Liver (tissue), 9 donors: Measurements from ENCODE around the genes TRIM15, RPP21, C6orf136, DHX16, MDC1 and PSORS1C2.

DNA sequence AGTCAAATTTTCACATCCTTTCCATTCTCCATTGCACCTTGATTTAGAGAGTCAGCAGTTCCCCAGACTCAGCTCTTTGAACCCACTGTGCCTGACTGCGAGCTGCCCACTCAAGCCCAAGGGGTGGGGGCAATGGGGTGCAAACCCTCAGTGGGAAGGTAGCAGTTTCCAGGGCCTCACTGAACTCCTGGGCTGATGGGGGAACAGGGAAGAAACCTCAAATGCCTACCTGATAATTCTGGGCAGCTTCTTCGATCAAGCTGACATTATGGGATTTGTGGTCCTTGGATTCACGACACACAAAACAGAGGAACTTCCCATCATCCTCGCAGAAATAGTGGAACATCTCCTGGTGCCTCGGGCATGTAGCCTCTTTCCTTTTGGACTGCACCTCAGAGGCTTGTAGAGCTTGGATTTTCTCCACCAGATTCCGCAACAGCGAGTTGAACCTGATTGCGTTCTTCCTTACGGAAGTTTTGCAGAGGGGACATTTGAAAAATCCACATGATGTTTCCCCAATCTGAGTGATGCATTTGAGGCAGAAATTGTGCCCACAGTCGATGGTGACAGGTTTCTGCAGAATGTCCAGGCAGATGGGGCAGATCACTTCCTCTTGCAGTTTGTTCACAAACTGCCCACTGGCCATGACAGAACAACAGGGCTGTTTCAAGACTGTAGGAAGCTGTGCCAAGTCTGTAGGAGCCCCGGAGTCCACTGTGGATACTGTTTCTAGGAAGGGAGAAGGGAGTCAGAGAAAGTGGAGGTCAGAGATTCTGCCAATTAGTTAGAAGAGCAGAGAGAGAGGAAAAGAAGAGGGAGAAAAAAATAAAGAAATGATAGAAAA is 508 bp downstream of the TRIM31 start:
- PRO-cap, 5 experiments = no peak in any of the 5 experiments
- RAMPAGE, long total RNA, 2 experiments = no peak in any of the 2 experiments
- RRBS = no CpG with 5 or more reads among the region's 11 CpGs

DNA sequence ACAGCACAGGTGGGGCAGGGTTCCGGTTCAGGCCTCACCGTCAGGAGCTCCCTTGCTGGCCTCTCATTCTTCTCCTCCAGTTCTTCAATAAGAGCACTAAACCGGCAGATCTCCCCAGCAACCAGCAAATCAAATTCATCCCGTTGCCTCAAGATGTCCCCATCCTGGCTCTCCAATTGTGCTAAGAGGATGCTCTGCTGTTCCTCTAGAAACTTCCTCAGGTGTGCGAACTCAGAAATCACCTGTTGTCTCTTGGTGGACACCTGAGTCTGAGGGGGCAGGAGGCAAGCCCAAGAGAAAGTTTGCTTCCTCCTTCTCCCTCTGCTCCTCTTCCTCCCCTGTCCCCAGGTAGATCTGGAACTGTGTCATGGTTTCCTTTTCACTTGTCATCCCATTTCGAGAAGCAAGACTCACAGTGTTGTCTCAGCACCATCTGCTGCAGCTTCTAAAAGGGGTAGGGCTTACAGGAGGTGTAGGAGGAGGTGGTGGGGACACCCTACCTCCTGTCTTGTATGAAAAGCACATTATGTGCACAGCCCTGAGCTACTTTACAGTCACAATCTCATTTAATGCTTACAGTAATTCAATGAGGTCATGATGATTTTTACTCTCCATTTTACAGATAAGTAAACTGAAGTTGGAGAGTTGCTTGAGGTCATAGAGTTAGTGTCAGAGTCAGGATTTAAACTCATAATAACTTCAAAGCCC is 2.5 kb downstream of the TRIM10 start:
- PRO-cap, 5 experiments = no peak in any of the 5 experiments
- RAMPAGE, long total RNA, 2 experiments = no peak in any of the 2 experiments
- RRBS = 97% methylated on average over 3 of the region's 6 CpGs

DNA sequence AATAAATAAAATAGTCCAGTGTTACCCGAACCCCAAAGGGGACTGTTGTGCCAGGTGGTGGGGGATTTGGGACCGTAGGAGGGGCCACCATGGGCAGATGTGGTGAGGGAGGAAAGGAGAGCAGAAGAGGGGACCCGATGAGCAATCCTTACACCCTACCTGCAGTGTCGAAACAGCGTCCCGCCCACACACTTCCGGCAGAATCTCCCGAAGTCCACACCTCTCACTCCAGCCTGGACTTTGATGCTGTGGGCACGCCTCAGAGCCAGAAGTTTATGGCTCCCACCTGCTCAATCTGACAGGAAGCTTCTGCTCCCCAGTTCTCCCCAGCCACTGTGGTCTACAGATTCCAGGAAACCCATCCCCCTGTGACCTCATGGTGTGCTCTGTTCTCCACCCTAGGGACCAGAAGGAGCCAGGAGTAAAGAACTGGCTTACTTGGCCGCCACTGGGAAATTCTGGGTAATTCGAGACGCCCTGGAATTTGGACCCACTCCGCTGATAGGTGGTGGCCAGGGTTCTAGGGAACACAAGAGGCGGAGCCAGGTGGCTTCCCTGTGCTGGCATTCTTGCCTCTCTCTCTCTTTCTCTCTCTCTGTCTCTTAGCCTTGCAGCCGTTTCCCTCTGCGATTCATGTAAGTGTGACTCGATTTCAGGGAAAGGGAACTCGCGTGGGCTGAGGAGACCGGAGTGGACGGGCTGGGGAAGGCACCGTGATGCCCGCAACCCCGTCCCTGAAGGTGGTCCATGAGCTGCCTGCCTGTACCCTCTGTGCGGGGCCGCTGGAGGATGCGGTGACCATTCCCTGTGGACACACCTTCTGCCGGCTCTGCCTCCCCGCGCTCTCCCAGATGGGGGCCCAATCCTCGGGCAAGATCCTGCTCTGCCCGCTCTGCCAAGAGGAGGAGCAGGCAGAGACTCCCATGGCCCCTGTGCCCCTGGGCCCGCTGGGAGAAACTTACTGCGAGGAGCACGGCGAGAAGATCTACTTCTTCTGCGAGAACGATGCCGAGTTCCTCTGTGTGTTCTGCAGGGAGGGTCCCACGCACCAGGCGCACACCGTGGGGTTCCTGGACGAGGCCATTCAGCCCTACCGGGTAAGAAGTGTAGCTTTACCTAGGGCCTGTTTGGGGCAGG is at the start of gene TRIM15:
Gene TRIM15 (plus strand): TSS at position 578 of the 1,137 bp plus-strand sequence.
- PRO-cap, 5 experiments = peak in 5 of 5 experiments; most common plus-strand start position 549 of the sequence (in 5); most common minus-strand start position 460 of the sequence (in 5)
- RAMPAGE, long total RNA, 2 experiments = start-site peak on the minus strand in 1 of 2 experiments, centred at position 462 of the sequence, 28 reads per replicate
- RRBS = no CpG with 5 or more reads among the region's 44 CpGs

DNA sequence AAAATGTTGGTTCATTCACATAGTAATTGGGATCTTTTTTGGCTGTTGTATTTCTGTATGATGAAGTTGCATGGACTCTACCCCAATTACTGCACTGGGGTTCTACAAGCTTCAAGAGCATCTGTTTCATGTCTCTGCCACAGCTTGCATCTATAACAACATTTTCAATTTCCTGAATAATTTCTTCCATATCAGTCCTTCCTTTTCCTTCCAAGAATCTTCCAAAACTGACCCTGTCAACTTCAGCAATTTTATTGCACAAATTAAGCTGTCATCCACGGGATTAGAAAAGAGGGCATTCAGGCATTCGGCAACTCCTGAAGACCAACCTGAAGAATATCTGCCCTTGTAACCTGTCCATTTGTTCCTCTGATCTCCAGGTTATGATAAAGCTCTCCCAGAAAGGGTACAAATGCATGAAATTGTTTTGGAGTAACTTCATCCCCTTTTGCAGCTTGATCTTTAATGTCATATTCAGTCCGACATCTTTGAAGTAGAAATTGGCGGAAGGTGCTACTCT is 23.8 kb downstream of the TRIM15 start:
- PRO-cap, 5 experiments = no peak in any of the 5 experiments
- RAMPAGE, long total RNA, 2 experiments = no peak in any of the 2 experiments
- RRBS = no CpG with 5 or more reads among the region's 4 CpGs

- PRO-cap, 5 experiments = peak in 5 of 5 experiments; most common minus-strand start chr6:30213141 (in 5)
- RAMPAGE, long total RNA, 2 experiments = no peak in any of the 2 experiments
- RRBS = 2% methylated on average over 4 of the region's 20 CpGs
These were observed 537 bp downstream of the TRIM26 start for GRCh38 chr6:30212495-30213243.

DNA sequence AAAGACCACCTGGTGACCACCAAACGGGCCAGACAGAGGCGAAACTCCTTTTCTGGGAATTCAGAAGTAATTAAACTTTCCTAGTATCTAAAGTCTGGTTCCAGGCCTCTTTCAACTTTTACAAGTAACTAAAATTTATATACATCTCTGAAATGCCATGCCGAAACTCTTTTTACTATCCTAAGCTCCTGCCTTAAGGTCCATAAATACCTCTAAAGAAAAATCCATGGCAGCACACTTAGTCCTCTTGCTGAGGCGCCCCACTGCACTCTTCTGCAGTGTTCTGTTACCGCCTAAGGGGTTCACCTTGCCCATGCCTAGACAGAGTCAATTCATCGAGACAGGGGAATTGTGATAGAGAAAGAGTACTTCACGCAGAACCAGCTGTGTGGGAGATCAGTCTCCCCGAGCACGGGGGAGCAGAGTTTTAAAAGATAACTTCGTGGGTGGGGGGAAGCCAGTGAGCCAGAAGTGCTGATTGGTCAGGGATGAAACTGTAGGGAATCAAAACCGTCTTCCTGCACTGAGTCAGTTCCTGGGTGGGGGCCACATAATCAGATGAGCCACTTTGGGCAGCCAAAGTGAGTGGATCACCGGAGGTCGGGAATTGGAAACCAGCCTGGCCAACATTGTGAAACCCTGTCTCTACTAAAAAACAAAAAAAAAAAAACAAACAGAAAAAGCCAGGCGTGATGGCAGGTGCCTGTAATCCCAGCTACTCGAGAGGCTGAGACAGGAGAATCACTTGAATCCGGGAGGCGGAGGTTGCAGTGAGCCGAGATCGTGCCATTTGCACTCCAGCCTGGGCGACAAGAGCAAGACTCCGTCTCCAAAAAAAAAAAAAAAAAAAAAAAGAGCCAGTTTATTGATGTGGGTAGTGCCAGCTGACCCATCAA is 4.3 kb upstream of the TRIM39 start:
- PRO-cap, 5 experiments = no peak in any of the 5 experiments
- RAMPAGE, long total RNA, 2 experiments = no peak in any of the 2 experiments
- RRBS = no CpG with 5 or more reads among the region's 21 CpGs

DNA sequence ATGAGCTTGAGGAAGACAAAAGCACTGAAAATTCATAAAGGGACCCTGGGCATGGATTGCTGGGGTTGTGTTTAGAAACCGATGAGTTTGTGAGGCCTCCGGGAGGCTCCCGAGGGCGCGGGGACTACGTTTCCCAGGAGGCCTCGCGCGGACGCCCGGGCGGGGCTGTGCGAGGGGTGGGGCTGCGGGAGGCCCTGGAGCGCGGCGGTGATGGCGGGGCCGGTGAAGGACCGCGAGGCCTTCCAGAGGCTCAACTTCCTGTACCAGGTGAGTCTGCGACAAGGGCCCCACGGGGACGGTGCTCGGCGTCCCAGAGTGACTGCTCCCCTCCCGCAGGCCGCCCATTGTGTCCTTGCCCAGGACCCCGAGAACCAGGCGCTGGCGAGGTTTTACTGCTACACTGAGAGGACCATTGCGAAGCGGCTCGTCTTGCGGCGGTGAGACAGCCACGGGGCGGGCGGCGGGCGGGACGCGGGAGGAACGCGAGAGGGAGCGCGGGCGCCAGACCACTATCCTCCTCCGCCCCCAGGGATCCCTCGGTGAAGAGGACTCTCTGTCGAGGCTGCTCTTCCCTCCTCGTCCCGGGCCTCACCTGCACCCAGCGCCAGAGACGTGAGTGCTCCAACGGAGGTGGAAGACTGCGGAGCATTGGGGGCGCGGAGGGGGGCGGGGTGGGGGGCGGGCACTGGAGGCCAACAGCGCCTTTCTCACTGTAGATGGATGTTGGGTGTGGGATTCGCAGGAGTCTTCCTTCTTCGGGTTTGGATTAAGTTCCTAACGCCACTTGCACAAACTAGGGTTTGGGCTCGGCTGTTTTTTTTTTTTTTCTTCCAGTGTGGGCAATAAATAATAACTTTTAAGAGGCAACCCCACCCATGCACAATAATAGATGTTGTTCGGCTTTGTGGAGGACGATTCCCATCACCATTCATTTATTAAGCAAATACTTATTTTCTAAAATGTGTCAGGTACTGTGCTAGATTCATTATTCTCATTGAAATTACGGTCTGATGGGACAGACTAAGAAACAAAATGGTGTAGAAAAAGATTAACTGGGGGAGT is at the start of gene RPP21:
Gene RPP21 (plus strand): TSS at position 195 of the 1,062 bp plus-strand sequence.
- PRO-cap, 5 experiments = peak in 5 of 5 experiments; most common plus-strand start position 197 of the sequence (in 5); most common minus-strand start position 623 of the sequence (in 1)
- RAMPAGE, long total RNA, 2 experiments = start-site peak on the plus strand in 2 of 2 experiments, centred at positions 195 to 261 of the sequence, 29 to 1,056 reads per replicate
- RRBS = 1% methylated on average over 18 of the region's 69 CpGs

GRCh38 chr6:30491939-30493052 is 3.0 kb downstream of the HLA-E start:
- PRO-cap, 5 experiments = peak in 1 of 5 experiments; most common plus-strand start chr6:30492153 (in 1)
- RAMPAGE, long total RNA, 2 experiments = no peak in any of the 2 experiments
- RRBS = no CpG with 5 or more reads among the region's 18 CpGs

- PRO-cap, 5 experiments = no peak in any of the 5 experiments
- RAMPAGE, long total RNA, 2 experiments = no peak in any of the 2 experiments
- RRBS = no CpG with 5 or more reads among the region's 6 CpGs
These were observed 6.6 kb downstream of the GNL1 start for GRCh38 chr6:30549568-30550144.

DNA sequence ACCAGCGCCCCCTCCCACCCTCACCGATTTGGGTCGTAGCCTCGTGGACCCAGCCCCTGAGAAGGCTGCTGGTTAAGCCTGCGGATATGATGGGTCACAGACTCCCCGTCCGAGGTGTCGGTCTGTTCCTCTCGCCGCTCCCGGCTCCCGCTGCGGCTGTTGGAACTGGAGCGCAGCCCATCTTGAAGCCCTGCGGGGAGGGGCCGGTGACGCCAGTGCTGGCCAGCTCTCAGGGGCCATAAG is 837 bp downstream of the GNL1 start:
- PRO-cap, 5 experiments = peak in 4 of 5 experiments; most common plus-strand start position 215 of the sequence (in 1); most common minus-strand start position 158 of the sequence (in 4)
- RAMPAGE, long total RNA, 2 experiments = no peak in any of the 2 experiments
- RRBS = 1% methylated on average over 7 of the region's 17 CpGs

DNA sequence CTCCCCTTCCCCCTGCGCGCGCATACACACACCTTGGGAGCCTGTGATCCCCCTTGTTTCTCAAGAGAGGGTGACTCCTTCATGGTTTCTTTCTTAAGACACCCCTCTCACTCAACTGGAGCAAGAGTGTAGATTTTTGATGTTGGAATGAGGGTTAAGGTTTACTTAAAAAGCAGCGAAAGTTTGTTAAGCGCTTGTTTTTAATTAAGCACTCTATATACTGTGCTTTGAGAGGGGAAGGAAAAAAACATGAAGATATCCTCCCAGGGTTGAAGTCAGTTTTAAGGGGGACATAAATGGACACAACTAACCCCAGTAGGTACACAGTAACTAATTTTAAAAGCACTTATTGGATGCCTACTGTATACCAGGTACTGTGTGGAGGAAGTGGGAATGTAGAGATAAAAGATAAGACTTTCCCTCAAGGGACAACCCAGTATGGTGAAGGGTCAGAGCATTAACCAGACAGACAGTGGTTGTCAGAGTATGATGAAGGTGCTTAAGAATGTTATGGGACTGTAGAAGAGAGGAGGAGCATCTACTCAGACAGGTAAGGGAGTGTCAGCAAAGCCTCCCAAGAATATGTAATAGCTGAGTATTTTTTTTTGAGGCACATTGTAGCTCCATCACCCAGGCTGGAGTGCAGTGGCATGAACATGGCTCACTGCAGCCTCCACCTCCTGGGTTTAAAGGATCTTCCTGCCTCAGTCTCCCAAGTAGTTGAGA is 836 bp downstream of the ABCF1 start:
- PRO-cap, 5 experiments = no peak in any of the 5 experiments
- RAMPAGE, long total RNA, 2 experiments = no peak in any of the 2 experiments
- RRBS = no CpG with 5 or more reads among the region's 5 CpGs

GRCh38 chr6:30614467-30615336 is 2.3 kb downstream of the PPP1R10 start:
- PRO-cap, 5 experiments = peak in 5 of 5 experiments; most common plus-strand start chr6:30615106 (in 5); most common minus-strand start chr6:30615074 (in 3)
- RAMPAGE, long total RNA, 2 experiments = no peak in any of the 2 experiments
- RRBS = no CpG with 5 or more reads among the region's 13 CpGs

DNA sequence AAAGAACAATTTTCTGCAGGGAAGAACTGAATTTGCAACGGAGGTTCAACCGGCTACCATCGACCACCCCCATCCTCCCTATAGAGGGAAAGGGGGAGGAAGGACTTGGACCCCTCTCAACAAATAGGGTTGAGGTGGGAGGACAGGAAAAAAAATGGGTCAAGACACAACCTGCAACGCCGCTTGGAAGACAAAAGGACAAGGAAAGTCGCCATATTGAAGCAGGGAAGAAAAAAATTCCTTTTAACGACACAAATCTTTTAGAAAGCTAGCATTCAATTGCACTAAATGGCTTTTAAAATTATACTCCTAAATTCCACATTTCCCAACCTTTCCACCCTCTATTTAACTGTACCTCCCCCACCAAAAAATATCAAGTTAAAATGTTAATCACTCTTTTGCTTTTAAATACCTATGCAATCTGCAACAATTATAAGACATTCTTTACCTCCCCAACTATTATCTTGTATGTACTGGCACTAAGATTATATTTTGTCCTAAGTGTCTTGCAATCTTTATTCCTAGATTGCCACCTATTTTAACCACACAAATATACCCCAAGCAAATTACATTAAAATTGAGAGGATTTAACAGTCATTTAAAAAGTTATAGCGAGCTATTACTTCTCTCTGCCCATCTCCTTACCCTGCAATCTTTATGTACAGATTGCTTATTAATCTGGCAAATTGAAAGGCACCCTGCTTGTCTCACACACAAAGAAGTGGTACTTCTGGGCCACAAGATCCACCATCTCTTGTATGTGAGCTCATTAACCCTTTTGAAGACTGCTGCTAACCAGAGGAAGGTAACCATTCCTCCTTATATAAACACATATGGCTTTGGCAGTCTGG is 1.5 kb downstream of the PPP1R10 start:
- PRO-cap, 5 experiments = peak in 5 of 5 experiments; most common plus-strand start position 148 of the sequence (in 5); most common minus-strand start position 80 of the sequence (in 2)
- RAMPAGE, long total RNA, 2 experiments = no peak in any of the 2 experiments
- RRBS = no CpG with 5 or more reads among the region's 8 CpGs

GRCh38 chr6:30646830-30647644 is at the start of gene C6orf136:
C6orf136 (plus strand) TSS chr6:30647133.
- PRO-cap, 5 experiments = peak in 4 of 5 experiments; most common plus-strand start chr6:30647178 (in 2); most common minus-strand start chr6:30647291 (in 2)
- RAMPAGE, long total RNA, 2 experiments = start-site peak on the plus strand in 1 of 2 experiments, at chr6:30647133-30647457 at its widest, 85 to 159 reads per replicate
- RRBS = 0% methylated on average over 7 of the region's 73 CpGs

GRCh38 chr6:30658959-30659346 is 12.0 kb downstream of the C6orf136 start:
- PRO-cap, 5 experiments = no peak in any of the 5 experiments
- RAMPAGE, long total RNA, 2 experiments = no peak in any of the 2 experiments
- RRBS = no CpG with 5 or more reads among the region's 9 CpGs

- PRO-cap, 5 experiments = peak in 5 of 5 experiments; most common plus-strand start chr6:30673150 (in 1); most common minus-strand start chr6:30673023 (in 3)
- RAMPAGE, long total RNA, 2 experiments = start-site peak on the minus strand in 2 of 2 experiments, at chr6:30672990-30673007 at its widest, 785 to 1,821 reads per replicate
- RRBS = 2% methylated on average over 15 of the region's 62 CpGs
These were observed at the start of gene DHX16 for GRCh38 chr6:30672359-30673370. DHX16 (minus strand) TSS chr6:30673006.

DNA sequence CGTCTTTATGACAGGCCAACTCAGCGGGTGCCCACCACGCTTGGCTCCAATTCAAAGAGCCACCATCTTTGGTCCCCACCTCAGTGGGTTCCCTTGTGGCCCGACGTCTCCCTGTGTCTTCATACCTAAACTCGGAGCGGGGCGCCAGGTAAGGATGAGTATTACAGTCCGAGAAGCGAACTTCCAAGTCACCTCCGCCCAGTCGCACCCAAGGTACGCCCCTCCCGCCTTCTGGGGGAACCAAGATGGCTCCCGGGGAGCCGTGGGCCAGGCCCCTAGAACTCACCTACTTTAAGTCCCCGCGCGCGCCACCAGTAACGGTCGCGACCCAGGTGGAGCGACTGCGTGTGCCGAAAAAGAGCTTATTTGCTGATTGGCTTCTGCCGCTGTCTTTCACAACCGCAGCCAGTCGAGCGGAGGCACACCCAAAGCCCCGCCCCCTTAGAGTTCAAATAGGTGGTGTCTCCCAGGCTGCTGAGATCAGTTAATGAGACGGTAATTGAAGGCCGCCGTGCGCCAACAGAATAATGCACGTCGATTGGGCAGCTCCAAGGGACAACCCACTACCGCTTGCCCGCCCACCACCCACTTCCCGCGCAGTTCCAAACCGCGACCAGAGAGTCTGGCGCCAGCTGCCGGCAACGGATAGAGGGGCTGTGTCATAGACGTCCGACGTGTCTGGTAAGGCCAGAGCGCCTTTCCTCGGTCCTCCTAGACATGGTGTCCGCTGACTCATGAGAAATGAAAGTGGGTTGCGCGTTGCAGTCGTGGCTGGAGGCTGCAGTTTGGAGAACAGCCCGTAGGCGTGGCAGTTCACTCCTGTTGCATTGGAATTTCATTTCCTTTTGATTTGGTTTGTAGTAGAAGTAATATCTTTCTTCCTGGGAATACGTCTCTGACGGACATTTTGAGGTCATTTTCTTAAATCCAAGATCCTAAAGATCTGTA is at the start of gene MDC1:
Gene MDC1 (minus strand): TSS at position 323 of the 948 bp plus-strand sequence.
- PRO-cap, 5 experiments = peak in 5 of 5 experiments; most common plus-strand start position 483 of the sequence (in 4); most common minus-strand start position 293 of the sequence (in 4)
- RAMPAGE, long total RNA, 2 experiments = no peak in any of the 2 experiments
- RRBS = 3% methylated on average over 2 of the region's 59 CpGs

DNA sequence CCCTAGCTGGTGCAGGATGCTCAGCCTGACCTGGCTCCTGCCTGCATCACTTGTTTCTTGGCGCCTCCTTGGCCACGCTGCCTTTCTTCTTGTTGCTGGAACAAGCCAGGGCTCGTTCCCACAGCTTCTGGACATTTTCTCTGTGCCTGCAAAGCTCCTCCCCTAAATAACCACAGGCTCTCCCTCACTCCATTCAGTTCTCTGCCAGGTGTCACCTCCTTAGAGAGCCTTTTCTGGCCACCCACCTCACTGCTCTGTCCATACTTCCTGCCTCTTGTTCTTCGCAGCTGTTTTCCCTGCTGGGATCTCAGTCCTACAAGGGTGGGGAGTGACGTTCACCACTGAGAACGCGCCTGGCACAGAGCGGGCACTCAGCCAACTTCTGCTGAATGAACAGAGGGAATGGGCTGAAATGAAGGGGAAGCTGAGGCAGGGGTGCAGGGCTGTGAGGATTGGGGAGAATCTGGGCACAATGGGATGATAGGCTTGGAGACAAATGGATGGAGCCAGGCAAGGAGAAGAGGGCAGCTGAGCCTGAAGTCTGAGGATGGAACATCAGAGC is 6.0 kb downstream of the DDR1 start:
- PRO-cap, 5 experiments = no peak in any of the 5 experiments
- RAMPAGE, long total RNA, 2 experiments = no peak in any of the 2 experiments
- RRBS = no CpG with 5 or more reads among the region's 8 CpGs

DNA sequence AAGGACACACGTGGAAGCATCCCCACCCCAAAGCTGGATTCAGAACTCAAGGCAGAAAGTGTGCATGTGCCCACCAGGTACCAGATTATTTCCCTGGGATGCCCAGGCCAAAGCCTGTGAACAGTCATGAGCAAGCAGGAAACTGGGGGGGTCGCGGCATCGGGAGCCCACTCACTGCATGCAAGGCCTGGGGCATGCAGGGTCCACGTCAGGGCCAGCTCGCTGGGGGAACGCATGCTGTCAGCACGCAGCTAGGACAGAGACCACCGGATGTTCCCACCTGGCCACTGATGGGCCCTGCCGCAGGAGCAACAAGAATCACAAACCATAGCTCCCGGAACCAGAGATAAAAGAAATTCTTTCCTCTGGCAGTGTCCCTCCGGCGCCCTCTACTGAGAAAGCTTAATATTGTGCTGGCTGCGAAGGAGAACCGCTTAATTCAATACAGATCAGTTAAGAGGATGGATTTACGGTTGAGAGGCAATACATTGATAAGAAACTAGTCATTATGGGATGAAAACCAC is 32.7 kb downstream of the C6orf15 start:
- PRO-cap, 5 experiments = no peak in any of the 5 experiments
- RAMPAGE, long total RNA, 2 experiments = no peak in any of the 2 experiments
- RRBS = 4% methylated on average over 3 of the region's 16 CpGs

- PRO-cap, 5 experiments = no peak in any of the 5 experiments
- RAMPAGE, long total RNA, 2 experiments = no peak in any of the 2 experiments
- RRBS = no CpG with 5 or more reads among the region's 7 CpGs
These were observed at the start of gene PSORS1C2 for GRCh38 chr6:31138646-31139111. PSORS1C2 (minus strand) TSS chr6:31139066.